Caco-2 (cell line): ENCODE results near the gene STX2.

GRCh38 chr12:128820719-128821483 is 2.9 kb downstream of the SLC15A4 start:
- PRO-cap = no peak
- RRBS = no CpG with 5 or more reads among the region's 7 CpGs

DNA sequence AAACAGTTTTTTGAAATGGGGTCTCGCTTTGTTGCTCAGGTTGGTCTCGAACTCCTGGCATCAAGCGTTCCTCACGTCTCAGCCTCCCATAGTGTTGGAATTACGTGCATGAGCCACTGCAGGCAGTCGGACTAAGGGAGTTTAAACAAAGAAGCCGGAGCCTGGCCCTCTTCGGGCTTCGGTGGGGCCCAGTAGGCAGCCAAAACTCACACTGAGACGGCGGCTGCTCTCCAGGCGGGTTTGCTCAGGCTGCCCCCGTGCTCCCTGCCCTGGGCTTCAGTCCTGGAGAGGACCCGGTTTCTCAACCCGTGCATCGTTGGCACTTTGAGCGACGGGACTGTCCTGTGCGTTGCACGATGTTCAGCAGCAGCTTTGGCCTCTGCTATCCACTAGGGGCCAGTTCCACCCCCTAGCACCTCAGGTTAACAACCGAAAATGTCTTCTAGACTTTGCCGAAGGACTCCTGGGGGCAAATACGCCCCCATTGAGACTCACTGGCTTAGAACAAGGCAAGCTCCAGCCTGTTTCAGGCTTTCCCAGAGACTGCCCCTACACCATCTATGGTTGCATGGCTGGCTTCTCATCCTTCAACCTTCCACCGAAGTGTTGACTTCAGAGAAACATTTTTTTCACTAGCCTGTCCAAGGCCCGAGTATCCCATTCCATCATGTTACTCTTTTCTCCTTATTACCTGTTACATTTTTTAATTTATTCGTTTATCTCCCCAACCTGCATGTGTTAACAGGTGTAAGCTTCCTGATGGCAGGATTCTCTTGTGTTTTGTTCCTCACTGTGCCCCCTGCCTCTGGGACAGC is 804 bp upstream of the SLC15A4 start:
- PRO-cap = unidirectional peak, minus-strand start at position 339 of the sequence
- RRBS = no CpG with 5 or more reads among the region's 26 CpGs

DNA sequence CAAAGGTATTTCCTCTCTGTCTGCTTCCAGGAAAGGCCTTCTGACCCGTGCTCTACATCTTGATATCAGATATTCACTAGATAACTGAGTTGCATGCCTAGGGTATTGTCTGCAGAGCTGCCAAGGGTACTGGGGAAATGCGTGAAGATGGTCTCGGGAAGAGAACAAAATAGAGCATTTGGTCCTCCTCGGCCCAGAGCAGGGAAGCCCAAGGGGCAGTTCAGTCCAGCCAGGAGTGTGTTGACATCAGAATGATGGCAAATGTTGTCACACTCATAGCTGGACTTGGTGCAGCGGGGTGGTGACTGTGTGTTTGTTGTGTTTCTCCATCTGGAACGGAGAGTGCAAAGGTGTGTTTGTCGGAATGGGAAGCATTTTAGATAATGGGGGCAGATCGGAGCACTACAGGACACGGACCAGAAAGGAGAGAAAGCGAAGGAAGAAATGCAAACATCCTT is 8.1 kb downstream of the GLT1D1 start:
- PRO-cap = bidirectional peak, plus-strand start at position 379 of the sequence, minus-strand start at position 208 of the sequence
- RRBS = no CpG with 5 or more reads among the region's 10 CpGs

DNA sequence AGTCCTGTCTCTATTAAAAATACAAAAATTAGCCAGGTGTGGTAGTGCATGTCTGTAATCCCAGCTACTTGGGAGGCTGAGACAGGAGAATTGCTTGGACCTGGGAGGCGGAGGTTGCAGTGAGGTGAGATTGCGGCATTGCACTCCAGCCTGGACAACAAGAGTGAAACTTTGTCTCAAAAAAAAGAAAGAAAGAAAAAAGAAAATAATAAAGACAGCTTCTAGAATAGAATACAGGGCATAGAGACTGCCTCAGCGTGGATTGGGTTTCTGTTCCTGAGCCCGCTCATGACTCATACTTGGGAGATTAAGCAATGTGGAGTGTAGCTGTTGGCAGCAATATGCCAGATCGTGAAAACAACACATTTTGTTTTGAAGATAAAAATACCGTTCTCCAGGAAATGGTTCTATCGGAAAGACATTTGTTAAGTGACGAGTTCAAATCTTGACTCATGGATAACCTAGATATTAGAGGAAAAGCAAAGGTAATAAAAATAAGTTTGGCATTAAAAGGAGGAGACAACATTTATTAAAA is 67.2 kb downstream of the GLT1D1 start:
- PRO-cap = no peak
- RRBS = no CpG with 5 or more reads among the region's 8 CpGs

DNA sequence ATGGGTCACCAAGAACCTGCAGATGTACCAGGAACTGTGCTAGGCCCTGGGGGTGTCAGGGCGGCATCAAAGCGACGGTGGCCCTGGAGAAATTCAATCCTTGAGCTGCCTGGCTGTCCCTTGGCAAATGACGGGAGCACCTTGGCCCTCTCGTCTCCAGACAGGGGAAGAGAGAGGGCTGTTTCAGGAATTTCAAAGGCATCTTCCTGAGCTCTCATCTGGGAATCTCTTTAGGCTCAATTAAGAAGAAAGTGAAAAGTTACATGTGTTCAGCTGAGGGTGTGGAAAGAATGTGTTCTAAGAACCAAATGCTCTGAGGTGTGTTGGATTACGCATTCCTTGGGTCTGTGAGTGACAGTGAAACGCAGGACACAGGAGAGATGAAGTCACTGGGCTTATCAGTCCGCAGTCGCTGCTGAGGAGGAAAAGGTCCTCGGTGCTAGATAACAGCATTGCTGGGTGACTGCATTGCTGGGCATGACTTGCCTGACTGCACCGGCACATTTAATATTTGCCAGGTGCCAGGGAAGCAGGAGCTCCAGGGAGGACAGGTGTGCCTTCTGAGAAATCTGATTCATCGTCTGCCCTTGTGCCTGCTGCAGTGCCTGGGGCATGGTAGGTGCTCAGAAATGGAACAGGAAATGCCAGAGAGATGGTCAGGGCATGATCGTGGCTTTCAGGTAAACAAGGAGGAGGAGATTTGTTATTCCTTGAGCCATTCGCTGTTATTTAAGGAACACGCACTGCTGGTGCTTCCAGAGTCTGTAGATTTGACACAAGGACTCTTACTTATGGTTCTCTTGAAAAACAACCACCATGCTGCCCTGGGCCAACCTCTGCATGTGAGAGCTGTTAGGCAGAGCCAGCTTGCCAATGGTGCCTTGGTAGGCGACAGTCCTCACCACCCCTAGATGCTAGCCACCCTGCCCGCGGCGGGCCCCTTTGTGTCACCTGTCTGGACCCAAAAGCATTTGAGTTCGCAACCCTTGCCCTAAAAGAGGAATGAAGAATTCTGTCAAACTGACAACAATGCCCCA is 64.4 kb upstream of the FZD10 start:
- PRO-cap = no peak
- RRBS = no CpG with 5 or more reads among the region's 20 CpGs

DNA sequence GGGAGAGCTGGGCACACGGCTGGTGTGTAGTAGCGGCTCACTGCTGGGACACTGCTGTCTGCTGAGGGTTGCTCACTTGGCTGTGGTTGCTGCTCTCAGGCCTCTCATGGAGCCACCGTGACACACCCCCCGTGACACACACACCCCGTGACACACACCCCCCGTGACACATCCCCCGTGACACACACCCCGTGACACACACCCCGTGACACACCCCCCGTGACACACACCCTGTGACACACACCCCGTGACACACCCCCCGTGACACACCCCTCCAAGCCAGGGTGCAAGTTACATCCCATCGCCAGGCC is 42.8 kb upstream of the FZD10 start:
- PRO-cap = no peak
- RRBS = no CpG with 5 or more reads among the region's 13 CpGs

- PRO-cap = no peak
- RRBS = 100% methylated on average over 1 of the region's 13 CpGs
These were observed 51.0 kb downstream of the STX2 start for GRCh38 chr12:130787974-130788488.

DNA sequence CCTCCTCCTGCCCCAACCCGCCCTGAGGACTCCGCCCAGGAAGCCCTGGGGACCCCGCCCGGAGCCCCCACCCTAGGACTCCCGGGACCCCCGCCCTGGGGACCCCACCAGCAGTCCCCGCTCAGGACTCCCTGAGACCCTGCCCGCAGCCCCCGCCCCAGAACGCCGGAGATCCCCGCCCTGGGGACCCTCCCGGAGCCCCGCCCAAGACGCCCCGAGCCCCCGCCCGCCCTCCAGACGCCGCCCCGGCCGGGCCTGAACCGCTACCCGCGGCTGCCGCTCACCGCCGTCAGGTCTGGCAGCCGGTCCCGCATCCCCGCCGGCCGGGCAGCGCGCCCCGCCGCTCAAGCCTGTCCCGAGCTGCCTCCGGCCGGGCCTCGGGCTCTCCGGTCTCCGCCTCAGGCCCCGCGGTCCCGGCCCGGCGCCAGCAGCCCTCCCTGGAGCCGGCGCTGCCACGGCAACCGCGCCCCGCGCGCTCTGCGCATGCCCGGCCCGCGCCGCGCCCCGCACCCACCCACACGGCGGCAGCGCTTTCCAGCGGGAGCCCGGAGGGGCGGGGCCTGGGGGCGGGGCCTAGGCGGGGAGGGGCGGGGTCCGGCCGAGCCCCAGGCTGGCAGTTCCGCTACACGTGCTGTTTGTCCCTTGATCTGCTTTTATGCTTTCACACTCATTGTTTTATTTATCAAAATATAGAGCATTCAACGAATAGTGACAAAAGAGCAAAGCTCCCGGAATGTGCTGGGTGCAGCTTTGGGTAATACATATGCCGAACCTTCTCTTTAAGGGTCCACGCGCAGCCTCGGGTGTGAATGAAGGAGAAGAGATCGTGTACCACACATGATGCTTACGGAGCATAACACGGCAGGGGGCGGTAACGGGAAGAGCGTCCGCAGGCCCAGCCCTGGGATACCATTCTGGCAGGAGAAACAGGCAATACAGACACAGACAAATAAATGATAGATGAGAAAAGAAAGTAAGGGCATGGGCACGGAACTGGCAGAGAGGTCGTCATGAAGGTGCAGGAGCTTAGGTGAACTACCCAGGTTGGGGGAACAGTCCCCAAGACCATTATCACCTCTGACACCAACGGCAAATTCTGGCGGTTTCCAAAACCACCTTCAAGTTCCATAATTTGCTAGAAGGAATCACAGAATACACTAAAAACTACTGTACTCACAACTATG is at the start of gene STX2:
Gene STX2, minus strand, starts transcription at position 465 of the 1,184 bp plus-strand sequence.
- PRO-cap = bidirectional peak, plus-strand start at position 601 of the sequence, minus-strand start at position 456 of the sequence
- RRBS = 3% methylated on average over 58 of the region's 93 CpGs

DNA sequence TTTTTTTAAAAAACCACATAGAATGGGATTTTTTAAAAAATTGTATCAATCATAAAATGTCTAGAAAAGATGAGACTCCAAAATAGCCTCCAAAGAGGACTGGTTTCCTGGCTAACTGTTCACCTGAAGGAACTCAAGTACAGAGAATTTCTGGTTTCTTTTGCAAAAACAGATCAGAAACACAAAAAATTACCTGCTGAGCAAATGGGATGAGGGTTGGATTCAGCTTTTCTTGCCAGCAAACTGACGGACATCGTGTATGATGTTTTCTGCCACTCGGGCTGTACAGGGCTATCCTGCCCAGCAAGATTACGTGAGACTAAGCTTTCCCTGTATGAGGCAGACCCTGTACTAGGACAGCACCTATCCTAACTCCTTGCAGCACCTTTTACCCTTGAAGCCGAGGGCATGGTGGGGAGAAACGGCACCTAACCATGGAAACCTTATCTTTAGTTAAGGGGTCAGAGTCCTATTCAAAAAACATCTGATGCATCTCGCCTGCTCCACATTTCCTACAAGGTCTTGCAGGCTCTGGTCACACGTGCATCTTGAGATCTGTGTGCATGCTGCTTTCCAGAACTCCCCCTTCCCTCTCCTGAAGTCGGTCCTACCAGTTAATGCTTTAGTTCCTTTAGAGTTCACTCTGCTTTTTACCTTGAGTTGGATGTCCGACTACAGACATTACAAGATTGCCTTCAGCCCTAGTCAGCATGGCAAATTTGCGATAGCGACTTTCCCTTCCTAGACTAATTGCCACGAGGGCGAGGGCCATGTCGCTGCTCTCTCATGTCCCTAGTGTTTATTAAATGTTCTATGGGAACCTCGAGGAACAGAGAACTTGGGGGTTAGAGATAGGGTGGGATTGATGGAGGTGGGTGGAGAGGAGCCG is 6.4 kb downstream of the RAN start:
- PRO-cap = no peak
- RRBS = no CpG with 5 or more reads among the region's 17 CpGs

DNA sequence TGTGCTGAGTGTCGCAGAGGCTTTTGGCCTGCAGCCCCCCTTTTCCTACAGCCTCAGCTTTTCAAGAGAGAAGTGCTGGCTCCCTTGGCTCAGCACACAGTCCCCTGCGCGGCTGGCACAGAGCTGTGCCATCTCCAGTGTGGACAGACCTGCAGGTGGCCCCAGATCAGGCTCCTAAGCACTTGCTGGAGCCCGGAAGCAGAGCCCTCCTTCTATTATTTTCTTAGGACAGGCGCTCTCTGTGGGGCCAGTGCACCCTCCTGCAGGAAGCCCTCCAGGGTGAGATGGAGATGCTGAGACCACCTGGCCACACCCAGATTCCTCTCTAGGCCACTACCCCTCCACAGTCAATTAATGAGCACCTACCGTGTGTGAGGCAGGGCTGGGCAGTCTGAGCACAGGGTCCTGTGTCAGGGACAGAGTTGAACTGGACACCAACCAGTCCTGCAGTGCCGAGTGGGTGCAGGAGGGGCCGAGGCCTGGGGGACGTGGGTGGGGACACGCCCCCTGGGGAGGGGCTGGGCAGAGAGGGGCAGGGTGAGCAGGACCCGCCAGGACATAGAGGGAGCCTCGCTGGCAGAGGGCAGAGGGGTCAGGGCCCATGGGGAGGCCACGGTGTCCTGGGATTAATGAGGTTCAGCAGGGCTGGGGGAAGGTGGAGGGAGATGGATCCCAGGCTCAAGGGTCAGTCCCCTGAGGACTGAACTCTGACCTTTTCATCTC is 267.8 kb downstream of the ADGRD1 start:
- PRO-cap = no peak
- RRBS = no CpG with 5 or more reads among the region's 13 CpGs

DNA sequence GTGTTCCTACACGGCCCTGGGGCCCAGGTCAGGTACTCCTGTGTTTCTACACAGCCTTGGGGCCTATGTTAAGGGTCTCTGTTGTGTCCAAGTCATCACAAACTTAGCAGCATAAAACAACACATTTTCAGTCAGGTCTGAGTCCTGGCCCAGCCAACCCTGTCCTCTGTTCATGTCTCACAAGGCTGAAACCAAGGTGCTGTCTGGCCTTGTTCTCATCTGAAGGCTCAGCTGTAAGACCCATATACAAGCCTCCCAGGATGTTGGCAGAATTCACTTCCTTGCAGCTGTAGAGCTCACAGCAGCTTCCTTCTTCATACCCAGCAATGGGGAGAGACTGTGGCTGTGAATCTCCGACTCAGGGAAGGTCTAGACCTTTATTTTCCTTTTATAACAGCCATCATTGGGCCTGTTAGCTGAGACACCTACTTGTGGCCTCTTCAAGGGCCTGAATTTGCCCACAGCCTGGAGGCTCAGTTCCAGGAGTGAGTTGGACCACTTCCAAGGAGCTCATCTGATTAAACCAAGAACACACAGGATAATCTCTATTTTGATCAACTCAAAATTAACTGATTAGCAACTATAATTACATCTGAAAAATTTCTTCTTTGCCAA is 107.4 kb upstream of the SFSWAP start:
- PRO-cap = no peak
- RRBS = no CpG with 5 or more reads among the region's 2 CpGs

- PRO-cap = no peak
- RRBS = no CpG with 5 or more reads among the region's 12 CpGs
These were observed 65.4 kb upstream of the SFSWAP start for GRCh38 chr12:131645535-131645855.

- PRO-cap = no peak
- RRBS = no CpG with 5 or more reads among the region's 34 CpGs
These were observed 49.7 kb upstream of the SFSWAP start for GRCh38 chr12:131661217-131661642.

- PRO-cap = no peak
- RRBS = no CpG with 5 or more reads among the region's 9 CpGs
These were observed 24.3 kb upstream of the MMP17 start for GRCh38 chr12:131803926-131804278.

GRCh38 chr12:131909285-131910079 is 15.1 kb downstream of the ULK1 start:
- PRO-cap = no peak
- RRBS = 96% methylated on average over 10 of the region's 66 CpGs

DNA sequence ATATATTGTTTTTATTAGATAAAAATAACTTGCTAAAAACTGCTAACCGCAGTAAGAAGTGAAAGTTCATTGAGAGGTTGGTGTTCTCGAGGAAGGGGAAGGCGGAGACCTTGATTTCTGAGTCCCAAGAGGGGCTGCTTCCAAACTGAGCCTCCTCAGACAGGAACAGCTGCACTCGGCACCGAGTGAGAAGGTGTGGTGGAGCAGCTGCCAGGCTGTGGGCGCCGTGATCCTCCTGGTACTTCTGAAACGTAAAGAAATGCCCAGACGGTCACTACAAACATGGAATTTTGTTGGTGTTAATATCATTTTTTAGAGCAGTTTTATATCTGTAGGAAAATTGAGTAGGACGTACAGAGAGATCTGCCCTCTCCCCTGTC is 4.6 kb upstream of the PUS1 start:
- PRO-cap = no peak
- RRBS = no CpG with 5 or more reads among the region's 10 CpGs

DNA sequence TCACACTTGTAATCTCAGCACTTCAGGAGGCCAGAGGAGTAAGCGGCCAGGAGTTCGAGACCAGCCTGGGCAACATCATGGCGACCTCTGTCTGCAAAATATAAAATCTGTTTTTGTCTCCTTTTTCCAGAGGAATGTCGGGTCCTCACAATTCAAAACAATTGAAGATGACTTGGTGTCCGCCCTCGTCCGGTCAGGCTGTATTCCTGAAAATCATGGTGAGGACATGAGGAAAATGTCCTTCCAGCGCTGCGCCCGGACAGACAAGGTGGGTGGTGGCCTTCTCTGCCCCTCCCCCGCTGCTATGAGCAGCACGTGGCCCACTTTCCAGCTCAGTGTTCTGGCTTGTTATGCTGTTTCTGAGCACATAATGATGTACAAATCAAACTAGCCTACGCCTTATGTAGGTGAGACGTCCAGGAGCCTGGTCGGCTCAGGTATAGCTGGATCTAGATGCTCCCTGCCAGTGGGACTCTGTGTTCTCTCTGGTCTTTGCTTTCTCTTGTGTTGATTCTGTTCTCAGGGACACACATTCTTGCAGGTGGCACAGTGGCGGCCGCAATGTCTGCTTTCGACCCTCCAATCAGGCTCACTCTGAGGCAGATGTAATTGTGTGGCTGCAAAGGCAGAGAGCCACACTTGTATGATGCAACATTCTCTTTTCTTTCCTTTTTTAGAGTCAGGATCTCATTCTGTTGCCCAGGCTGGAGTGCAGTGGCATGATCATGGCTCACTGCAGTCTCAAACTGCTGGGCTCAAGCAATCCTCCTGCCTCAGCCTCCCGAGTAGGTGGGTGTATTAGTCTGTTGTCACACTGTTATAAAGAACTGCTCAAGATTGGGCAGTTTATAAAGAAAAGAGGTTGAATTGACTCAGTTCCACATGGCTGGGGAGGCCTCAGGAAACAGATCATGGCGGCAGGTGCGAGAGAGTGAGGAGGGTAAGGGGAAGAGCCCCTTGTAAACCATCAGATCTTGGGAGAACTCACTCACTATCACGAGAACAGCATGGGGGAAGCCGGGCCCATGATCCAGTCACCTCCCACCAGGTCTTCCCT is 3.3 kb downstream of the PUS1 start:
- PRO-cap = no peak
- RRBS = 96% methylated on average over 4 of the region's 23 CpGs

- PRO-cap = no peak
- RRBS = no CpG with 5 or more reads among the region's 3 CpGs
These were observed 9.3 kb downstream of the PUS1 start for GRCh38 chr12:131938397-131938703.

DNA sequence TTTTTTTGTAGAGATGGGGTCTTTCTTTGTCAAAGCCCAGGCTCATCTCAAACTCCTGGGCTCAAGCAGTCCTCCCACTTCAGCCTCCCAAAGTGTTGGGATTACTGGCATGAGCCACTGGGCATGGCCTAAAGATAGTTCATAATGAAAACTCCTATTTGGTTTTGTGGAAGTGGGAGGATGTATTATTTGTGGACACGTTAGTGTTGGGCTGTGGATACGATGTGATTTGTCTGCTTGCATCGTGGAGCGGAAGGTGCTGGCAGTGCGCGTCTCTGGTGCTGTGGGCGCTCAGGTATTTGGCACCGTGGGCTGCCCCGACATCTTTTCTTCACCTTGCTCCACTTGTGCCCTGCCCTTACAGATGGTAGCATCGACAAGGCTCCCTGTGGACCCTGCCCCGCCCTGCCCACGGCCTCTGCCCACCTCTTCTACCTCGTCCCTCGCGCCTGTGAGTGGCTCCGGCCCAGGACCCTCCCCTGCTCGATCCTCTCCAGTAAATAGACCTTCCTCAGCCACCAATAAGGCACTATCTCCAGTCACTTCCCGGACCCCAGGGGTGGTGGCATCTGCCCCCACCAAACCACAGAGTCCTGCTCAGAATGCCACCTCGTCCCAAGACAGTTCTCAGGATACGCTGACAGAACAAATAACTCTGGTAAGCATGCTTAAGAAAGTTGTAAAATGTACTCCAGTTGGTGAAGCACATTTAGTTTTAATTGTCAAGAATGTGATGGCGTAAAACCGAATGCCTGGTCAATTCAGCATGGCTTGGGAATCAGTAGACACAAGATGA is 36.6 kb downstream of the EP400 start:
- PRO-cap = no peak
- RRBS = 95% methylated on average over 3 of the region's 22 CpGs

DNA sequence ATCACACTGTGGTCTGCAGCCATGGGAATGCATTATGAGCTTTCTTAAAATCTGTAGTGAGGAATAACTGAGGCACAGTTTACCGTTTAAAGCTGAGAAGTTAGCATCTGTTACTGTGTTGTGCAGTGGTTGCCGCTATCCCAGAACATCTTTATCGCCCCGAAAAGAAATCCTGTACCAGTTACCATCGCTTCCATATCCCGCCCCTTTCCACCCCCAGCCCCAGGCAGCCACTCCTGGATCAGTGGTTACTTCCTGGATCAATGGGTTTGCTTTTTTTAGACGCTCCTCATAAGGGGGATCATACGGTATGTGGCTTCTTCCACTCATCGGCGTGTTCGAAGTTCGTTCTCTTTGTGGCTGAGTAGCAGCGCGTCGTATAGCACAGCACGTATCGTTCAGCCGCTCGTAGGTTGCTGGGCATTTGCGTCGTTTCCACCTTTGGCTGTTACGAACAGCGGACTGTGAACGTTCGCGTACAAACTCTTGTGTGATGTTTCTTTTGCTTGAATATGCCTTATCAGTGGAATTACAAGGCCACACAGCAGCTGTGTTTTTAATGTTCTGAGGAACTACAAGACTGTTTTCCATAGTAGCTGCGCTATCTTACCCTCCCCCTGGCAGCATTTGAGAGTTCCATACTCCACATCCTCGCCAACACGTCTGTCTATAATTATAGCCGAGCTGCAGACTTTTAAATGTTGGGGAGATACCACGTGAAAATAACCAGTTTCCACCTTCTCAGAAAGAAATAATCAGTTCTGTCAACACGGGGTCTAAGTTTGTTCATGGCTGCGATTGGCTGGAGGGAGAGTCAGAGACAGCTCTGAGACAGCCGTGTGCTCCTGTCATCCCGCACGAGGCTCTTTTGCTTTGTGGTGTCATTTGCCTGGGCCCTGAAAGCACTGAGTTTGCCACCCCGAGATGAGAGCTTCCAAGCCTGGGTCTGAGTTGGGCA is 2.0 kb downstream of the NOC4L start:
- PRO-cap = no peak
- RRBS = no CpG with 5 or more reads among the region's 37 CpGs